UCH-1 (cell line): ENCODE measurements around the genes MORC3 and CHAF1B.

DNA sequence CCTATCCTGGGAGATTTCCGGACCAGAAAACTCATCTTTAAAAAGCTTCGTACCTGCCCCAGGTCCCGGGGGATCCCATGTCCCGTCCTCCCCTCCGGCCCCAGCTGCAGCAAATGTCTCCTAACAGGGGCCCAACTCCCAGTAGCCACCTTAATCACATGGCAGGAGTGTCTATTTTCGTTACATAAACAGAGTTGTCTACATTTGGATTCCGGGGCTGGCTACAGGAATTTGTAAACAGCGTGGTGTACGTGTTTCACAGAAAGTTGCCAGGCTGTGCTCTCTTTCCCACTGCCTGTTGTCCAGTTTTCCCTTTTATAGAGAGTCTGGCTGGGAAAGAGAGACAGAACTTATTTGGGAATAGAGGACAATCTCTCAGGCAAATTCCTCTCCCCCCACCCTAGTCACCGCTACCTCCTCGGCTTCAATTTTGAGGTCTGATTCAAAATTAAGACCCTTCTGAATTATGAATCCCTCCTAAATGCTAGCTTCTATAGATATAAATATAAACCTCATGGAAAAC lies 17.8 kb upstream of the KCNE2 start:
- RRBS, result 45% methylated on average over 2 of the region's 11 CpGs

GRCh38 chr21:34520687-34521462 lies 8.9 kb upstream of the KCNE1 start:
- RRBS, result no CpG with 5 or more reads among the region's 19 CpGs

- RRBS, result no CpG with 5 or more reads among the region's 7 CpGs
Observed at GRCh38 chr21:34546518-34546816, 34.5 kb upstream of the KCNE1 start.

DNA sequence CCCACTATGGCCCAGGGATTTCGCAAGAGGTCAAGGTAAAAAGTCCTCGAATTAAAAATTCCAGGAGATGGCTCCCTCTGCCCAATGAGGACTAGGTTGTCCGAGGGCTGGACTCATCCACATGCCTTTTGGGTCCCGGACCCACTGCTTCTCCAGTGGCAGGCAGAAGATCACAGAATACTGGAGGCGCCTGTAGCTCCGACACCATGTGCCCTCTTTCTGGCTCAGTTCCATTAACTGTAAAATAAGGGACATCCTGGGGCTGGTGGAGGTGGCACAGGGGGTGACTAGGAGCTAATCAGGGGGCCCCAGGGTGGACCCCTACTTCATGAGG lies 42.8 kb downstream of the RCAN1 start:
- RRBS, result no CpG with 5 or more reads among the region's 6 CpGs

- RRBS, result no CpG with 5 or more reads among the region's 7 CpGs
Observed at GRCh38 chr21:34771469-34772175, 102.8 kb downstream of the CLIC6 start.

- RRBS, result no CpG with 5 or more reads among the region's 11 CpGs
Observed at GRCh38 chr21:34844531-34845428, 176.0 kb downstream of the CLIC6 start.

- RRBS, result no CpG with 5 or more reads among the region's 18 CpGs
Observed at GRCh38 chr21:34863757-34864620, 185.1 kb downstream of the RUNX1 start.

DNA sequence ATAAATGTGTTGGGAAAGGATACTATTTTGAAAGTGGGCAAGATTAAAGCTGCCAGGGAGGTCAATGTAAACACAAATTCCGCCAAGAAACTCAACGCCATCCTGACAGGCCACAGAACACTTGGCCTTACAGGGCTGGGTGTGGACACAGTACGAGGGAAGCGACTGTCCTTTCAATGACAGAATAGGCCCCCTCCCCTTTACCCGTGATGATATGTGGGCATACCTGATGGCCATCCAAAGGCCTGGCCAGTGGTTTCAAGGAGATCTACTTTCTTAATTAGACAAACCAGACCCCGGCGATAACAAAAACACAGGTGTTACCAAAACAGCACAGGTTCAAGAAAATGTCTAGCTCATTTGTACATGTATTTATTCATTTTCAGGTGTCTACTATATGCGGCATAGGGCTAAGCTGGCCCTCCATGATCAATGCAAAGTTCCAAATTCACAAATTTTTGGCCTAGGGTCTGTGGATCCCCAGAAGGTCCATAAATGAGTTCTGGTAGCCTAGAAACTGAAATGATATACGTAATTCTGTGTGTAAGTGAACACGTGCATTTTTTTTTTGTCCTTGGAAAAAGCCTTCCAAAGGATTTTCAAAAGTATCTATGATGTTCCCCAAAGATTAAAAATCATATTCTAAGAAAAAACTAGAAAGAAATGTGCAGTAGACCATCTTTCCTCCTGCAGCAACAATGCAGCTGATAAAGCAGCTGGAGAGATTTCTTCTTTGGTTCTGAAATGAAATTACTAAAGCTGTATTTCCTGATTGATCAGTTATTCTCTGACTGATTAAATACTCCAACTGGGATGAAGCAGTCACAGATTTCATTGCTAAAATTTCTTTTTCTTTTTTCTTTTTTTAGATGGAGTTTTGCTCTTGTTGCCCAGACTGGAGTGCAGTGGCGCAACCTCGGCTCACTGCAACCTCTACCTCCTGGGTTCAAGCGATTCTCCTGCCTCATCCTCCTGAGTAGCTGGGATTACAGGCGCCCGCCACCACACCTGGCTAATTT lies 172.8 kb downstream of the RUNX1 start:
- RRBS, result no CpG with 5 or more reads among the region's 15 CpGs

- RRBS, result no CpG with 5 or more reads among the region's 2 CpGs
Observed at GRCh38 chr21:34933872-34934587, 115.1 kb downstream of the RUNX1 start.

GRCh38 chr21:35050402-35050873 lies 1.3 kb upstream of the RUNX1 start:
- RRBS, result no CpG with 5 or more reads among the region's 8 CpGs

- RRBS, result no CpG with 5 or more reads among the region's 5 CpGs
Observed at GRCh38 chr21:35203237-35203738, 154.2 kb upstream of the RUNX1 start.

DNA sequence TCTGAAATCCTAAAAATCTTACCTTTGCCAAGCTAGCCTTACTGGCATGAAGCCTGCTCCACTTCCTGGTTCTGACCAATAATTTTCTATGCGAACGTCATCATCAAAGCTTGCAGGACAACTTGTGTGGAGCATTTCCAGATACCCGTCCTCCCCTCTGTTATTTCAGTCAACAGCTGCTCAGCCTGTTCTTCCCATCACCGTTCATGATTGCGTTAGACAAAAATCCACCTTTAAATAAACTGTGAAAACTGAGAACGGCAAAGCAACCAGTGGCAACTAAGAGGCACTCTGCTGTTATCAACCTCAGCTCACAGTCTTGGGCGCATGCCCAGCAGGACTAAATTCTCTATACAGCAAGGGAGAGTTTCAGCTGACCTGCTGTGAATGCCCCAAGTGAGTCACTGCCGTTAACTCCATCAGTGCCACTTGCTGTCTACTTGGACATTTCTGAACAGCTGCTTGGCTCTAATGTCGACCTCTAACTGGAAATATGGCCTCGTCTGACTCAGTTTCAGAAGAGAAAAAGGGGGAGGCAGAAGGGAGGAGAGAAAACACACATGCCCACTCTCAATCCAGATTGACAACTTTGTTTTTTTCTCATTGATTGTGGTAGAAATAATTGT lies 207.5 kb upstream of the RUNX1 start:
- RRBS, result no CpG with 5 or more reads among the region's 10 CpGs

DNA sequence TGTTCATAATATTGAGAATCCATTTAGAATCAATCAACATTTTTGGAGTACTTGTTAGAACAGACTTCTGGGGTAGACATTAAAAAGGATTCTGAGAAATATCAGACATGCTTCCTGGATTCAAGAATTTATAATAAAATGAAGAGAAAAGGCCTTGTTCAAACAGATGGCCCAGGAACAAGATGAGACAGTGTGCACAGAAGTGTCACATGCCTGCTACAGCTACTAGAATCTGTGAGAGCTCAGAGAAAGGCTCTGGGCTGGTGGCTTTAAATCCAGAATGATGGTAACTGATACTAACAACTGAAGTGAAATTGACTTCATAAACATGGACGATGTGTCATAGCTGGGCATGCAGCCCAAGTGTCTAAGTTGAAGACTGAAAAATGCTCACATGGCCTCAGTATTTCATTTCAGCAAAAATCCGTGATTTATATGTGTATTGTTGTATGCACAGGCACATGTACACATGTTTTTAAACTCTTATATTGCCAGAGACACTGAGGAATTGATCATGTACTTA lies 208.2 kb upstream of the RUNX1 start:
- RRBS, result no CpG with 5 or more reads among the region's 2 CpGs

DNA sequence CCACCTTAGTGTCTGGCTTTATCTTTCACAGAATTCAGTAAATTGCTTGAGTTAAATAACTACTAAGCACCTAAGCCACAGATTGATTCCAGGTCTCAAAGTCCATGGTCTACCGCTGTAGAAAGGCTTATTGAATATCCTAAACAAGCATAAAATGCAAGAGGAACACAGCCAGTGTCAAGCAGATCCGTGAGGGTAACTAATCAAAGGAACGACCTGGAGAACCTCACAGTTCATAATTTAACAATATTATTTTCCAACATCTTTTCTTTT lies 4.0 kb upstream of the CBR1 start:
- RRBS, result no CpG with 5 or more reads among the region's 3 CpGs

GRCh38 chr21:36159428-36159986 lies 2.9 kb downstream of the DOP1B start:
- RRBS, result no CpG with 5 or more reads among the region's 9 CpGs

GRCh38 chr21:36202054-36202808 lies 45.6 kb downstream of the DOP1B start:
- RRBS, result no CpG with 5 or more reads among the region's 14 CpGs

DNA sequence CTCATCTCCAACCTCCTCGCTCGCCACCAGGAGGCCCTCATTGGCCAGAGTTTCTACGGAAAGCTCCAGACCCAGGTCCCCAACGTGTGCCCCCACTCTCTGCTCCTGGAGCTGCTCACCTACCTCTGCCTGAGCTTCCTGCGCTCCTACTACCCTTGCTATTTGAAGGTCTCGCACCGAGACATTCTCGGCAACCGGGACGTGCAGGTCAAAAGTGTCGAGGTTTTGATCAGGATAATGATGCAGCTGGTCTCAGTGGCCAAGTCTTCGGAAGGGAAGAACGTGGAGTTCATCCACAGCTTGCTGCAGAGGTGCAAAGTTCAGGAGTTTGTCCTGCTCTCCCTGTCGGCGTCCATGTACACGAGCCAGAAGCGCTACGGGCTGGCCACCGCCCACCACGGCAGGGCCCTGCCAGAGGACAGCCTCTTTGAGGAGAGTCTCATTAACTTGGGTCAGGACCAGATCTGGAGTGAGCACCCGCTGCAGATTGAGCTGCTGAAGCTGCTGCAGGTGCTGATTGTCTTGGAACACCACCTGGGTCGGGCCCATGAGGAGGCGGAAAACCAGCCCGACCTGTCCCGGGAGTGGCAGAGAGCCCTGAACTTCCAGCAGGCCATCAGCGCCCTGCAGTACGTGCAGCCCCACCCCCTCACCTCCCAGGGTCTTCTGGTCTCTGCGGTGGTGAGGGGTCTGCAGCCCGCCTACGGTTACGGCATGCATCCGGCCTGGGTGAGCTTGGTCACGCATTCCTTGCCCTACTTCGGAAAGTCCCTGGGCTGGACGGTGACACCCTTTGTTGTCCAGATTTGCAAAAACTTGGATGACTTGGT lies 74.0 kb upstream of the MORC3 start:
- RRBS, result no CpG with 5 or more reads among the region's 35 CpGs

GRCh38 chr21:36297754-36298585 lies 22.0 kb upstream of the MORC3 start:
- RRBS, result no CpG with 5 or more reads among the region's 11 CpGs

GRCh38 chr21:36320159-36320991 lies at the start of gene MORC3:
MORC3 (plus strand) TSS chr21:36320197.
- RRBS, result 3% methylated on average over 19 of the region's 87 CpGs

- RRBS, result 5% methylated on average over 27 of the region's 82 CpGs
Observed at GRCh38 chr21:36384976-36385910, at the start of gene CHAF1B. CHAF1B (plus strand) TSS chr21:36385392.